ENCODE measurements around the genes FEZF1 and ASB15.

- RRBS, result no CpG with 5 or more reads among the region's 4 CpGs
Measured at GRCh38 chr7:117011210-117011766, 58.0 kb downstream of the ST7 start.

DNA sequence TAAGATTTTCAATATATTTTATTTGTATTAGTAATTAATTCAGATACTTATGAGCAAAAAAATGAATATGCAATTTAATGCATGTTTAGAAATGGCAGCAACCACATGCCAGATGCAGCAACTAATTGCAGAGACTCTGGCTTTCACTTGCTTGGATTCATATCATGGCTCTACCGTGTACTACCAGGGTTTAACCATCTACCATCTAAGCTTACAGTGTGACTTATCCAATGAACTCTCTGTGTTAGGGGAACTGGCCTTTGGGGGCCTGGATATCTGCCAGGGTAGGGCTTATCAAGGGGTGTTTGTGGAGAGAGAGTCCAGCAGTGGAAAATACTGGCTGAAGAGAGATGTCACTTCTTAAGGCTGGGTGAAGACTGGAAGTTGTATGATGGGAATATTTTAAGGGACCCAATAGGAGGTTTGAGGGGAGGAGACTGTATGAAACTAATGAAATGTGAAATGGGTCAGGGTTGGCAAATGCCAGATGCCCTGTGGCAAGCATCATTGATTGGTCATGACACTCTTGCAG lies 73.3 kb downstream of the ST7 start:
- RRBS, result no CpG with 5 or more reads among the region's 1 CpG

- RRBS, result no CpG with 5 or more reads among the region's 5 CpGs
Measured at GRCh38 chr7:117110334-117111091, 157.2 kb downstream of the ST7 start.

DNA sequence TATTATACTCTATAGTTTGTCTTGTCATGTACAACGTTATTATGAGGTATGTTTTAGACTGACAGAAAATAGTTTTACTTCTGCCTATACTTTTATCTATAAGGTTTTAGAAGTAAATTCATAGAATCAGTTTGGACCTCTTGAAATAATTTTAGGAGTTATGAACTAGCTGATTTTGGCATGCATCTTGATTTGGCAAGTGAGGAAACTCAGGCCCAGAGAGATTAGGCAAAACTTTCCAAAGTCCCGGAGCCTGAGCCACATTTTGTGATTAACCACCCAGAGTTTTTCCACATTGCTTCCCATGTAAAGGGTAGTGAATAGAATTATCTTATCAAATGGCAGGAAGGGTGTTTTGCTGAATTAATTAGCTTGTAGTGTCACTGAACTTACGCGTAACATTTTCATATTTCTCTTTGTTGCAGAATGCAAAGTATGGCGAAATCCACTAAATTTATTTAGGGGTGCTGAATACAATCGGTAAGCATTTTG lies 176.1 kb downstream of the ST7 start:
- RRBS, result no CpG with 5 or more reads among the region's 6 CpGs

- RRBS, result no CpG with 5 or more reads among the region's 1 CpG
Measured at GRCh38 chr7:117435535-117435794, 8.2 kb upstream of the ASZ1 start.

DNA sequence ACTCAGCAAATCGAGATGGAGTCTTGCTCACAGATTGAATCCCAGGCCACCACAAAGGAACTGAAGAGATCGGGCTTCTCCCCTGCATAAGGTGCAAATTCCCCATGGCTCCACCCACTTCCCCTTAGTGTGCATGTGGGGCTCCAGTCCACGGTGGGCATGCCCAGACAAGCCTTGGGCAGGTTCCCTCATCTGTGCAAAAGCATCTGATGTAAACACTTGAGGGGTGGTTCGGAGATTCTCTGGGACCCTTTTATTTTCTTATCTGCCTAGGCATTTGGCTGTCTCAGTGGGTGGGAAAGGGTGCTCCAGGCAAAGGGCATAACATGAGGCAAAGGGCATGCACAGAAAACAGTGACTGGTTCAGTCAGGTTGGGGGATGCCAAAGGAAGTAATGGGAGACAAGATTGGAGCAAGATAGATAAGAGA lies 150.7 kb downstream of the CFTR start:
- RRBS, result no CpG with 5 or more reads among the region's 4 CpGs

DNA sequence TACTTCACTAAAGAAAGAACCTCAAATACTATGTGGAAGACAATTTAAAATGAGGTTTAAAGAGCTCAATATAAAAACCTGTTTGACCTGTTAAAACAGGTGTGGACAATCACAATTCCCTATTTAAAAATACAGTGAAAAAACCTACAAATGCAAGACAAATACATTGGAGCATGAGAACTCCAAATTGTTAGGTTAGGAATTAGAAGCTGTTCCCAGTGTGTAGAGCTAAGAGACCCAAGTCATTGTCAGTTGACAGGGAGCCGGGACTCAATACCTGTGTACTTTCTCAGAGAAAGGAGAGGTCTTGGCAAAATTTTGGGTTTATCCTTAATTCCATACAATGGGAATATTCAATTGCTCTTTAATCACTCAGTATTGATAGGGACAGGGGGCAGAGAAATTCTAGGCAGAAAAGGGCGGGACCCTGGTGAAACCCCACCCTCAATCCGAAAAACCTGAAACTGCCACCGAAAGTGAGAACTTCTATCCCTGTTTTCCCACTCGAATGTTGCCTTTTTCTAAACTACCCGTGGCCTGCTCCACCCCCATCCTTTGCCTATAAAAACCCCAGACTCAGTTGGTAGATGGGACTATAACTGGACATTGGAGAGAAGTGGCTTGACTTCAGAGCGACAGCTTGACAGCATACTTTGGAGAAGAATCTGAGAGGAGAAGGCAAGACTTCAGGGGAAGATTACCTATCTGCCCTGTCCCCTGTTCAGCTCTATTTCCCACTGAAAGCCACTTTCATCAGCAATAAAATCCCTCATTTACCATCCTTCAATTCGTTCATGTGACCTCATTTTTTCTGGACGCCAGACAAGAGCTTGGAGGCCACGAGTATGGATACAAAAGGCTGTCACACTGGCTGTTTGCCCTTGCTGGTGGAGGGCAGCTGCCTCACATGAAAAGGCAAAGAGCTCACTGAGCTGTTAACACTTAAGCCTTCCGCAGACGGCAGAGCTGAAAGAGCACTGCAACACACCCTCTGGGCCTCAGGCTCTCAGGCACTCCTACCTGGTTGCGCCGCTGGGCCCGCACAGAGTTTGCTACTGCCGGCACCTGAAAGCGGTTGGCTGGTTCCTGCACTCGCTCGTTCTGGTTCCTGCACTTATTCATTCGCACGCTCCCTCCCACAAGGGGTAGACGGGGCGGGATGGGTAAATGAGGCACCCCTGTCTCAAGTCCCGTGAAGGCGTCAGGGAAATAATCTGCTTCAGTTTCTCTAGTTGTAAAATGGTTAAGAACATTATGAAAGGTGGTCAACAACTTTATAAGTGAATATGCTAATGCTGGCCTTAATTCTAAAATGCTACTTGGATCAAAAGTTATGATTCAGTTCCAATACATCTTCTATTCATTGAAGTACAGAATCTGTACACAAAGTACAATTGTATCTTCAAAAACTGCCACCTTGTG lies 193.3 kb downstream of the CFTR start:
- RRBS, result no CpG with 5 or more reads among the region's 25 CpGs

DNA sequence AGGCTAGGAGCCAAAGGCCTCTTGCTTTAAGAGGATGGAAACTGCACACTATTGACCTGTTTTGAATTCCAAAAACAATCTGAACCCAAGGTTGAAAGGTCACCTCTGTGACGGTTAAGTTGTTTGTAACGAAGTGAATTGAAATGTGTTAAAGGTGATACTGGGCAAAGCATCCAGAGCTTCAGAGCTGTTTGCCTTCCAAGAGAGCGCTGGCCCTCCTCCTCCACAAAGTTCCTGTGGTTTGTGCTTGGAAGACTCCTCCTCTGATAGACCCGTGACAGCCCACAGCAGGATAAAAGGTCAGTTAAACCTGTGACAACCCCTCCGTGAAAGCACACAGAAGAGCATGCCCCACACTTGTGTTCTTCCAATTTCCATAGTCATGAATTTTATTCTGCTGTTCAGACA lies 133.8 kb upstream of the CTTNBP2 start:
- RRBS, result no CpG with 5 or more reads among the region's 5 CpGs

- RRBS, result 38% methylated on average over 1 of the region's 14 CpGs
Measured at GRCh38 chr7:118182241-118182859, 1.6 kb upstream of the LSM8 start.

DNA sequence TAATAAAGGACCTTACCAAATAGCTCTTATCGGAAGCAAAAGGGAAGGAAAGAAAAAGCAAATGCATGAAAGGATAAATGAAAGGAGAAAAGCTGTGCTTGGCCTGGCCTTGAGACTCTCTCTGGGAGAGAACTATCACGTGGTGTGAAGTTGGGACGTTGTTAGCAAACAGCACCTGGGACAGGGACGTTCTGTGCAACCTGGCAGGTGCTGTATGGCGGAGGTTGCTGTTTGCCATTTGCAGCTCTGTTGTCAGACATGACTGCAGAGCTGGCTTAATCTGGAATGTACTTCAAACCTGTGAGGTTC lies 800.6 kb upstream of the KCND2 start:
- RRBS, result no CpG with 5 or more reads among the region's 5 CpGs

DNA sequence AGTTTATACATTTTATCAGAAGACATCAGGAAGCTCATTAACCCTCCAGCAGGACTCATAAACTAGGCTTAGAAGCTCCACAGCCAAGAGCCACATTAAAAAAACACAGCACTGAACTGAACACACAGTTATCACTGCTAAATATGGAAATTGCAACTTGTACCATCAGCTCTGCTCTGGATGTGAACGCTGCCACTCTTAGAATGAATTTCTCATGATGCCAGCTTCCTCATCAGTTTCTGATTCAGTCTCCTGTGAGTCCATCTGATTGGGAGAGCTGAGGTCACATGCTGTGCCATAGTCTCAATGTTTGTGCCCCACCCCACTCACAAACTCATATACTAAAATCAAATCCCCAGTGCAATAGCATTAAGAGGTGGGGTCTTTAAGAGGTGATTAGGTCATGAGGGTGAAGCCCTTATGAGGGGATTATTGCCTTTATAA lies 17.1 kb upstream of the ING3 start:
- RRBS, result no CpG with 5 or more reads among the region's 1 CpG

GRCh38 chr7:120989488-120990210 lies 1.1 kb downstream of the CPED1 start:
- RRBS, result no CpG with 5 or more reads among the region's 12 CpGs

GRCh38 chr7:121079353-121080547 lies 91.2 kb downstream of the CPED1 start:
- RRBS, result no CpG with 5 or more reads among the region's 6 CpGs

DNA sequence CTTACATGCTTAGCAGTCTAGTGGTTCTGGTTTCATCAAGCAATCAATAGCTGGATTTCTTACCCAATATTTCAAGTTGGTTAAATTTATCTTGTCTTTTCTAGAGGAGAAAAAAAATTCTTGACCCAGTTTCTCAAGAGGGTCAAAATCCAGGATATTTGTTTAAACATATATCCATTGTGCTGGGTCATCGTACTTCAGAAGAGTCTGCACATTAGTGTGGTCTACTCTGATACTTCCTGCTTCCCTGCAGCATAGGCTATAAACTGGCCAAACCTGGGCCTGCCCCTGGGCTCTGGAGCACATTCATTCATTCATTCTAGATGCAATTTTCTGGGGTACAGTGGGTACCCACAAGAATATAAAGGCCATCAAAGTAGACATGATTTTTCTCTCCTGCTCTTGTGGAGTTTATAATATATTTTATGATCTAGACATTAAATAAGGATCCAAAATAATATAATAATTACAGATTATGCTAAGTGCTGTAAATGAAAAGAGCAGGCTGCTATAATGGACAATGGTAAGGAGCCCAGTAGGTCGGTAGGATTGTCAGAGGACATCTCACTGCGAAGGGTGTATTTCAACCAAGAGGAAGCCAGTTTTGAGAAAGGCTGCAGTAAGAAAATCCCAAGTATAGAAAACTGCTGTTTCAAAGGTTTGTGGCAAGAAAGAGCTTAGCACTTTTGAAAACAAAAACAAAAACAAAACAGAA lies 141.9 kb upstream of the WNT16 start:
- RRBS, result no CpG with 5 or more reads among the region's 3 CpGs

DNA sequence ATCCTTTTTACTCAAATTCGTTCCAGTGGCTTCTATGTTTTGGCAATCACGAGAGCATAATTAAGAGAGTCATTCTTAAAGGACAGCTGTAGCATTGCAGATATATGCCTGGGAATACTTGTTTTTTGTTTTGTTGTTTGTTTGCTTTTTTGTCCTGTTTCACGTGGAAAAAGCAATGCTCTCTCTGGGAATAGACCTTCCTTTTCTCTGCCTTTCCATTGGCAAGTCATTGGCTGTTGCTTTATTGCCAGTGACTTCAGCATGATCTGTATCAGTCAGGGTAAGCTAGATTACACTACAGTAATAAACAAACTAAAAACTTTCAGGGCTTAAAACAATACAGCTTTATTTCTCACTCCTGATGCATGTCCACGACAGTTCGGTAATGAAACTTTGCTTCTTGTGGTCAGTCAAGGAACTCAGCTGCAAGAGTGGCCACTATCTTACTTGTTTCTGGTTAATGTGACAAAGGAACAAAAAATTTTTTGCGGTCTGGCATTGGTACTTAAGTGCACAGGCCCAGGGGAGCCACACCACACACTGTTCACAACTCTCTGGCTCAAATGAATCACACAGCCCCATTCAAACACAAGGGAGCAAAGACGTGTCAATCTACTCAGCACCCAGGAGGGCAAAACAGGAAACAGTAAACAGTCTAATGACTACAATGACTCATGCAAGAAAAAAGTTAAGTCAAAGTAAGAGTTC lies 134.1 kb upstream of the FAM3C start:
- RRBS, result no CpG with 5 or more reads among the region's 7 CpGs

DNA sequence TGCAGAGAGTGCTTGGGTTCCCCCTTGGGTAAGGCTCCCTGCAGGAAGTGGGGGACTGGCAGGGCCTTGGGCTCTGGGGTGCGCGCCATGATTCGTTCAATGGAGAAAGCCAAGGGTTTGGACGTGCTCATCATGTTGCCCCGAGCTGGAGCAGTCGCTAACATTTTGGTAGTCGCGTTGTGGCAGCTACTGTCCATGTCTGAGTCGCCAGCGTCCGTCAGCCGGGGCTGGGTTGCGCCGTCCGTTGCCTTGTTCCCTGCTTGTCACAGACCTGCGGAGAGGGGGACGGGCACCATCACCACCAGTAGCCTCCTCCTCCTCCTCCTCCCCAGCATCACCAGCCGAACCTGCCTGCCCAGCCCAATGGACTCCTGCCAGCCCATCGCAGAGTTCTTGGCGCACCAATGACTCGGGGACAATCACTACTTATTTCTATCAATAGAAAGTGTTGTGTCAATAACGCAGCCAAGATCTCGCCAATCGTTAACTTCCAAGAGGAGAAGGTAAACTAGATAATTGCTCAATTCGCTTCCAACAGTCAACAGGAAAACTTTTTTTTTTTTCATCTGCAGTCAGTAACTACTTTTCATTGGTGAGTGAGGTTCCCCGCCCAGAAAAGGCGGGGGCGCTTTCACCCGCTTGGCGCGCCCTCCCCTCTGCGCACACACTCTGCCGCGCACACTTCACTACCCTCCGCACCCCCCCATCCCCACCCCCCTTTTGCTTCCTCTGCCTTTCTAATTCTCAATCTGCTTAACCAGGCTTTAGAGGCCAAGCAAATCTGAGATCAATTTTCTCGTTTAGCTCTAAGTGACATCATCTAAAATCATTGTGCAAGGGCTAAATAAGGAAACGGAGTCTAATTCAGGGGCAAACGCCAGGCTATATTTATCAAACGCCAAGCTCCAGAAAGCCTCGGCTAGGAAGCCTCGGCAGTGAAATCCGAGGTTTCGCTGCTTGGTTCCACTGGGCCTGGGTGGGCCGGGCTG lies at the start of gene FEZF1:
Gene FEZF1, minus strand, starts transcription at position 510 of the 989 bp plus-strand sequence.
- RRBS, result no CpG with 5 or more reads among the region's 44 CpGs

GRCh38 chr7:122310065-122310972 lies 5.8 kb upstream of the FEZF1 start:
- RRBS, result 59% methylated on average over 23 of the region's 60 CpGs

DNA sequence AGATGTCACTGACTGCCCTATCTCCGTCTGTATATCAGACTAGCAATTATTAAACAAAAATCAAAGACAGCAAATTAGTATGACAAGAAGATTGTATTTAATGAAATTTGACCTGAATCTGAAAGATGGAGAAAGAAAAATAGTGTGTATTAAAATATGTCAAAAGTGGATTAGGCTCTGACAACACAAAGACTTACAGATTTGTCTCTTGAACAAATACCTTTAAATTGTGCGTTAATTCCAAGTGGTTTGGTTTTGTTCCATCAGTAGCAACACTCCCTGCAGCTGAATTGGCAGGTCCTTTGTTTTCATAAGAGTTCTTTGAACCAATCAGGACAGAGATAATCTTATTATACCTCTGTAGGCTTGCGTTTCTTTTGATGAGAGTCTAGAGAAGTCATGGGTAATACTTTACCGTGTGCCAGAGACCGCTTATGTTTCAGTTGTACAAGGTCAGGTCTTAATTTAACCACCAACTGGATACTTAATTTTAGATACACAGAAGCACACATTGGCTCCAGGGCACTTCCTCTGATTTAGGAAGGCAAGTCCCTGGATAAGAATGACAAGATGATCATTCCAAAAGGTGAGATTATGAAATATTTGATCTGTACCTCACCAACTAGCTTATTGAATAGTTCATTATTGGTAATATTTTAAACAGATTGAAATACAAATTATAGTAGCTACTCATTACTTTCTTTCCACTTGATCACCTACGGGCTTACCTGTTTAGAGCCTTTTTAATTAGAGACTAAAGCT lies at the start of gene ASB15:
Gene ASB15, plus strand, starts transcription at position 493 of the 762 bp plus-strand sequence.
- RRBS, result no CpG with 5 or more reads among the region's 6 CpGs

GRCh38 chr7:123746996-123747587 lies 1.7 kb downstream of the WASL start:
- RRBS, result no CpG with 5 or more reads among the region's 4 CpGs

GRCh38 chr7:126700933-126701479 lies 551.7 kb downstream of the GRM8 start:
- RRBS, result no CpG with 5 or more reads among the region's 5 CpGs

Data from HTR-8/SVneo (cell line).